ENCODE measurements around a stretch of chr16.

- PRO-cap = no peak
These were observed 58.8 kb upstream of the CLEC18B start for GRCh38 chr16:74479972-74480638.

- PRO-cap = no peak
These were observed 22.4 kb downstream of the RFWD3 start for GRCh38 chr16:74644260-74644701.

DNA sequence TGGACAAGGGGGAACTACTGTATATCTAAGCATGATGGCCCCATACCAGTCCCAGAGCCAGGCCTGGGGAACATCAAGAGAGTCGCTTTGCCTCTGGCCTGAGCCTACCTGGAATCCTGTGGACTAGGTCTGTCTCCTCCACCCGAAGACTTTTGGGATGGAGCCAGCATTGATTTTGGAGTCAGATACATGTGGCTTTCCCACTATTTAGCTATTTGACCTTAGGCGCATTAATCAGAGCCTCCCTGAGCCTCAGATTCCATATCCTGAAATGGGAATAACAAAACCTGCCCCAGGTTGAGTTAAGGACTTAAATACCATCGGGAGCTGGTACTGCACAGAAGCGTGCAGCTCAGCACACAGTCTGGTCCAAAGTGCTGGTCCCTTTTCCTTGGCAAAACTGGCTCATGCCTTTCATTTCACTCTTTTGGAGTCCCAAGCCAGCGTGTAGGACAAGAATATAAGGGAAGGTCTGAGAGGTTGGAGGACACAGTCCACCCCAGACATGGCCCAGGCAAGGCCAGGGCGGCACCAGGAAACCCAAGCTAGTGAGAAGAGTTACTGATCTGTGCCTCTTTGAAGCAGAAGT lies 1.1 kb downstream of the FA2H start:
- PRO-cap = no peak

- PRO-cap = no peak
These were observed 94.0 kb upstream of the FA2H start for GRCh38 chr16:74868467-74869112.

DNA sequence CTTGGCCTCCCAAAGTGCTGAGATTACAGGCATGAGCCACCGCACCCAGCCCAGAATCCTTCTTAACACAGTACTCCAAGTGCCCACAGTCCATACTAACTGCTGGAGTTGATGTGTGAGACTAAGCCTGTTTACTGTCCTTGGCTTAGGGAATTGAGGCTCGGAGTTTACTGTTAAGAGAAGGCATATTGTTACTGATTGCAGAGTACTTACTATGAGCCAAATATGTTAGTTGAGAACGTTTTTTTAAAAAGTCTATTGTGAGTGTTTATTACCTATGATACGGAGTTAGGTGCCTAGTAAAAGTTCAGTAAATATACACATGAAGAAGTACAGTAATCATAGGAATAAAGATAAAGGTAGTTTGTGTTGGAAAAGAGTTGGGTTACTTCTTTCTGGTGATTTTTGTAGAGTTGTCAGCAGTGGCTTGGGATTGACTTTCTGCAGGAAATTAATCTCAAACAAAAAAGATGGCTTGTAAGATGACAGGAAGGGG lies 25.3 kb downstream of the ZNRF1 start:
- PRO-cap = no peak

- PRO-cap = no peak
These were observed 46.5 kb downstream of the LDHD start for GRCh38 chr16:75070003-75070558.

DNA sequence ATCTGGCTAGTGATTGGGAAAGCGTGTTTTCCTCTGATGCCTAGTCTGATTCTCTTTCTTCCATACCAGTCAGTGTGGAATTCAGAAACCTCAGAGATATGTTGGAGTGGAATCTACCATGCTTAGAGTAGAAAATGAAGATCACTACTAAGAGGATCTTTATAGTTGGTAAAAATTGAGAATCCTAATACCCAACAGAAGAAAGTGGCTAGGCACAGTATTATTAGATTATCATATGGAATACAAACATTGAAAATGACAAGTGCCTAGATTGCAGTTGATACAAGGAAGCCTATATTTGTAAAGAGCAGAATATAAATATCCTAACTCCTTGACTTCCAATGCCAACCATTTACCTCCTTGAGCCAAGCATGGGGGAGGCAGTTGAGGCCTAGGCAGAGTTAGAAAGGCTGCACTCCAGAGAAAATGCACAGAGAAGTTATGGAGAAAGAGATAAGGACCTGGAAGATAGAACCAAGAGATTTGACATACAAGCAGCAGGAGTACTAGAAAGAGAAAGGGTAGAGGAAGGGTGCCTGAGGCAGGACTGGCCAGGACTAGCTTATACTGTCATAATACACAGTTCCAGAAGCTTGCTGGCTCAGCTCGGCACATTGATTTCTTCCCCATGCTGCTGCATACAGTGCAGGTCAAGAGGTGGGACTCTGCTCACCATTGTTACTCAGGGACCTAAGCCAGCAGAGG lies 33.1 kb downstream of the LDHD start:
- PRO-cap = no peak

DNA sequence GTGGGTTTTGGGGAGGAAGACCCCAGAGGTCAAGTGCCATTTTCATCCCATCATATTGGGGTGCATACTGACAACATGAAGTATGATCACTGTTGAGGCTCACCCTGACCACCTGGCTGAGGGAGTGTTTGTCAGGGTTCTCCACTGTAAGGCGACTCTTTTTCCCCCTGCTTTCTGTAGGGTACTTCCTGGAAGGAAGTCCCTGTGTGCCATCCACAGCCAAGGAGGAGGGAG lies 18.2 kb upstream of the BCAR1 start:
- PRO-cap = no peak

DNA sequence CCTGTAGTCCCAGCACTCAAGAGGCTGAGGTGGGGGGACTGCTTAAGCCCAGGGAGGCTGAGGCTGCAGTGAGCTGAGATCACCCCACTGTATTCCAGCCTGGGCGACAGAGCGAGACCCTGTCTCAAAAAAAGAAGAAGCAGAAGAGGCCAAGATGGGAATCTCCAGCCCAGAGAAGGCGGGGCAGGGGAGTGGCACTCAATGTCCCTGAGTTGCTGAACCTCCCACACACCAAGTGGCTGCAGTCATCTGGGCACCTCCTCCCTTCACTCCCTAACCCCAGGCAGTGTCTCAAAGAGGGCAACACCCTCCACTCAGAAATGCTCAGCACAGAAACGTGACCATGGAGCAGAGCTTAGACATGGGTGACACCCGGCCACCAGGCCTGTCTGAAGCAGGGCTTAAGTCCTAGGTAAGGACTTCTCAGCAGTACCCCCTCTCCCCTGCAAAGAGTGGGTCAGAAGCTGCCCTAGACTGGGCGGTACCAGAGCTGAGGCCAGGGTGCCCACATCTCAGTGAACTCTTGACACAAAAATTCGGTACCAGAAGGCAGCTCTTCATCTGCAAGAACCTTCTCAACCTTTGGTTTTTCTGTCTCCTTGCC lies 36.3 kb upstream of the BCAR1 start:
- PRO-cap = no peak

- PRO-cap = no peak
These were observed 42.1 kb upstream of the BCAR1 start for GRCh38 chr16:75293409-75294124.

GRCh38 chr16:75442298-75442588 lies 8.9 kb upstream of the CFDP1 start:
- PRO-cap = no peak

DNA sequence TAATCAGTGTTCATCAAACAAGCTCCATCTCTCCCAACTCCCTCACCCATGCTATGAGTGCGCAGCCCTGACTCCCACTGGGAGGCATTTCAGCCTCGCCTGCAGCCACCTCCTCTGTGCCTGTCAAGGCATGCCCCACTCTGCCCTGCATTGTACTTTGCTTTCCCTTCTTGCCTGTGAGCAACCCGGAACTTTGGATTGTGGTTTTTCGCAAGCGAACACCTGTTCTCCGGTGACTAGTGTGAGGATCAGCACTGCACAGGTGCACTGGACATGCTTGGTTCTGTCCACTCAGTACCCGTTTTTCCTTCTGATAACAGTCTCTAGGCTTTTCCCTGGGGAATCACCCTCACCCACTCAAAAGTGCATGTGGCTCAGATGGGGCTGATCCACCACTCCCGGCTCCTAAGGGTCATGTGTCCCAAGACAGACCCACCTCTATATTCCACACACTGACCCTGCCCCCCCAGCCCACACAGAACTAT lies 9.1 kb downstream of the CHST6 start:
- PRO-cap = no peak

DNA sequence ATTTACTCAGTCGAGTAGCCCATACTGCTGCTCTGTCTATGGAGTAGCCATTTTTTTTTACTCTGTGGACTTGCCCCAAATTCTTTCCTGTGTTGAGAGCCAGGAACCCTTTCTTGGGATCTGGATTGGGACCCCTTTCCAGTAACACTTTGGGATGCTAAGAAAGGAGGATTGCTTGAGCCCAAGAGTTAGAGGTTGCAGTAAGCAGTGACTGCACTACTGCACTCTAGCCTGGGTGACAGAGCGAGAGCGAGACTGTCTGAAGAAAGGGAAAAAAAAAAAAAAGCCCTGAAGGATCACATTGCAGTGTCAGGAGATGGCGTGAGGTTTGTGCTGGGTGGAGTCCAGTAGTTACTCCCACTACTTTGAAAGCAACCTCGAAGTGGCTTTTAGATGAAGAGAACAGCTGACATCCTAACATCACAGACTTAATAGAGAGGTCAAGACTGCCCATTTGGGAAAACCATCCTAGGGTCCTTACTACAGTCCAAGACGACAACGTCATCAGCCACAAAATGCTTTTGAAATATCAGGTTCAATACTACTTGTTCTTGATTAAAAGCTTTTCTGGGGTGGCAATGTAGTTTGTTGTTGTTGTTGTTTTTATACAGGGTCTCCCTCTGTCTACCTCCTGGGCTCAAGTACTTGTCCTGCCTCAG lies 4.0 kb upstream of the TMEM231 start:
- PRO-cap = unidirectional peak, minus-strand start at position 268 of the sequence

- PRO-cap = no peak
These were observed 232.2 kb downstream of the CNTNAP4 start for GRCh38 chr16:76509436-76509703.

GRCh38 chr16:76900302-76900677 lies 290.7 kb upstream of the MON1B start:
- PRO-cap = no peak

DNA sequence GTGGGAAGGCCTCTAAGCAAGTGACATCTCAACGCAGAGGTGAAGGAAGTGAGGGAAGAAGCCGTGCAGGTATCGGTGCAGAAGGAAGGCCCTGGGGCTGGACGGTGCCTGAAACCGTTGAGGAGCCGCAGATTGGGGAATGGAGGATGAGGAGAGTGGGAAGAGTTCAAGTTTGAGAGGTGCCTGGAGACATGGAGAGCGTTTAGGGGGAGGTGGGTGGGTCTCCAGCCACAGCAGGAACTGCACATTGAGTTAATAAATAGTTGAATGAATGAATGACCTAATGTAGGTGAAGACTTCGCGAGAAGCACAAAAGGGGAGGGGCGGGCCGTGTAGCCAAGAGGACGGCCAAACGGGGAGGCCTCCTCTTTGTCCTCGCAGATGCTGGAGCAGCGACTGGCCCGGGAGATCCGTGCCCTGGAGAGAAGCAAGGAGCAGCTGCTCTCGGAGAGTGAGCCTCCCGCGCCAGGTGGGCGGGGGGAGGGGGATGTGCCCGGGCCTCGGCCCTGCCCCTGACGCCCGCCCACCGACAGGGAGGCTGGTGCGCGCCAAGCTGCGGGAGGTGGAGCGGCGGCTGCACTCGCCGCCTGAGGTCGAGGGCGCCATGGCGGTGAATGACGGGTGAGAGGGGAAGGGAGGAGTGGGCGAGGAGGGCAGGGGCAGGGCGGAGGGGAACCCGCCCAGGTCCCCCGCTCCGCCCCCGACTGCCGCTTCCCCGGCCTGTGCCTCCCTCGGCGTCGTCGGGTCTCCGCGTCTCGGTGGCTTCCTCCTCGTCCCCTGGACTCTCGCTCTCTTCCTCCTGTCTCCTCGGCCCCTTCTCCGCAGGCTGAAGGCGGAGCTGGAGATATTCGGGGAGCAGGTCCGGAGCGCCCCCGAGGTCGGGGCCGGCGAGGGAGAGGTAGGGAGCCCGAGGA lies 12.8 kb downstream of the SYCE1L start:
- PRO-cap = bidirectional peak, plus-strand start at position 312 of the sequence, minus-strand start at position 257 of the sequence; bidirectional peak, plus-strand start at position 366 of the sequence, minus-strand start at position 425 of the sequence; bidirectional peak, plus-strand start at position 579 of the sequence, minus-strand start at position 616 of the sequence

DNA sequence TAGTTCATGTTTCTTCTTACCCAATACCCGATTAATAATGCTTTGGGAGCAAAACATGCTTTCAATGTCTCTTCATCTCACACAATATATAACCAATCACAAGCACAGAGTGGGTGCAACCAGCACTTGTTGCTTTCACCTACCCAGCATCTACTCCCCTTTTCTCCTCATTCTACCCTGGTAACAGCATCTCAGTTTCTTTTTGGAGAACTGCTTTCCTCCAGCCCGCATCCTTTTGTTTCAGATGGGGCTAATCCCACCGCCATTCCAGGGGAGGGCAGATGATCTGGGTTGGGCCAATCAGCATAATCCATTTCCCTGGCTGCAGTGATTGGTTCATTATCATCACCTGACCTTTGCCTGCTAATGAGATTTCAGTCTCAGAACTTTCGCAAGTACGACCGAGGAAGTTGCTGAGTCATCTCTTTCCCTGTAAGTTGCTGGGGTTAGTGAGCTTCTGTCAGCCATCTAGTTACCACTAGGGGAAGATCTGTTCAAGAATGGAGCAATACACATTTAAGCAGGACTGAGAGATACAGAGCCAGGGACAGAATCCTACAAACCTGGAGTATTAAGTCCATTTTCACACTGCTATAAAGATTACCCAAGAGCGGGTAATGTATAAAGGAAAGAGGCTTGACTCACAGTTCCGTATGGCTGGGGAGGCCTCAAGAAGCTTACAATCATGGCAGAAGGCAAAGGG lies 65.4 kb upstream of the NUDT7 start:
- PRO-cap = no peak

- PRO-cap = no peak
These were observed 58.6 kb upstream of the NUDT7 start for GRCh38 chr16:77663686-77664045.

DNA sequence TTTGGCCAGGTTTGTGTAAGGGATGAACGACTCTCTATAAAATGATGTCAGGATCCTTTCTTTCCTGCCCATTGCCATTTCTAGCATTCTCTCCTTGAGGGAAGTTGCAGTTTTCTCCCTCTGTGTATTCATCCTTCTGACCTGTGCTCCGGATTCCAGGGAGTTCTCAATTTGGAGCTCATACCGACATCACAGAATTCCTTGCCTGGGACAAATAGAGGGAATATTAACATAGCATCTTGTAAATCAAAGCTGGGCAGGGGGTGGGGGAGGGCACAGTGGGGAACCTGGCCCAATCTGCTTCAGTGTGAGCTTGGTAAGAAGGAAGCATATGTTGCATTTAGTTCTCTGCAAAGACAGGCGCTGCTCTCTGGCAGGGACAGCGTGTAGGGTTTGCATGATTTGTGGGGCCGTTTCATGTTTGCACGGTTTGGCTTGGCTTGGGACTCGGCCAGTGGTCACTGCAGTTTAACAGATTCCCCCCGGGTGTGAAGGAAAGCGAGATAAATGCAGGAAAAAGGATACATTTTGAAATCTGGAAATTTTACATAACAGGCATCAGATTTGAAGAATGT lies 177.9 kb downstream of the WWOX start:
- PRO-cap = no peak

- PRO-cap = no peak
These were observed 218.5 kb downstream of the WWOX start for GRCh38 chr16:78317921-78318399.